Neural cell (in vitro differentiated cells): ENCODE measurements around the gene ING5.

DNA sequence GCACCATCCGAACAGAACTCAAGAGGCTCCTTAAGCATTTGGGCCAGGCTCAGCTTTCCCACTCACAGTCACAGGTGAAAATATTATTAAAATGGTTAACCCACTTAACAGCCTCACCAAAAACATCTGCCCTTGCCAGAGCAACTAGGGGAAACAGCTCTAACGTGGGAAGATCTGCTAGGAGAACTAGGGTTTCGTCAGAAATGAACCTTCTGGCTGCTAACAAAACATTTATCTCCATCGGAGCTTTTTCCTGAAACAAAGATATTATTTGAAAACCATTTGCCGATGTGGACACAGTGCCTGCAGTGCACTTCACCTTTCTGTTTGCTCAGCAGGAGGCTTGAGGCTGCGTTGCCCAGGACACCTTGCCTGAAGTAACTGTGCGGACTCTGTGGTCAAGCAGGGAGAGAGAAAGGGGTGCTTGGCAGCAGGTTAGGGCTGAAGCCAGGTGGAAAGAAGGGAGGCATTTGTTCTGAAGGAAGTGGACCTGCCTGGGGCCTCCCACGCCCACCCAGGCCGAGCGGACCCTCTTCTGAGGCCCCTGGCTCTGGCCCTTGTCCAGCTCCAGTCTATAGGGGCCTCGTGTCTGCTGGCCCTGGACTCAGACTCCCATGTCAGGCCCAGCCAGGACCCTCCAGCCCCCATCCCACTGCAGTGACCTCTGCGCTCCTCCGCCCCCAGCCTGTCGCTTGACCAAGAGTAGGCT, 2.3 kb downstream of the SNED1 start:
- RAMPAGE, long total RNA = no peak

- RAMPAGE, long total RNA = no peak
These were observed 28.0 kb downstream of the MTERF4 start for GRCh38 chr2:241073997-241074496.

DNA sequence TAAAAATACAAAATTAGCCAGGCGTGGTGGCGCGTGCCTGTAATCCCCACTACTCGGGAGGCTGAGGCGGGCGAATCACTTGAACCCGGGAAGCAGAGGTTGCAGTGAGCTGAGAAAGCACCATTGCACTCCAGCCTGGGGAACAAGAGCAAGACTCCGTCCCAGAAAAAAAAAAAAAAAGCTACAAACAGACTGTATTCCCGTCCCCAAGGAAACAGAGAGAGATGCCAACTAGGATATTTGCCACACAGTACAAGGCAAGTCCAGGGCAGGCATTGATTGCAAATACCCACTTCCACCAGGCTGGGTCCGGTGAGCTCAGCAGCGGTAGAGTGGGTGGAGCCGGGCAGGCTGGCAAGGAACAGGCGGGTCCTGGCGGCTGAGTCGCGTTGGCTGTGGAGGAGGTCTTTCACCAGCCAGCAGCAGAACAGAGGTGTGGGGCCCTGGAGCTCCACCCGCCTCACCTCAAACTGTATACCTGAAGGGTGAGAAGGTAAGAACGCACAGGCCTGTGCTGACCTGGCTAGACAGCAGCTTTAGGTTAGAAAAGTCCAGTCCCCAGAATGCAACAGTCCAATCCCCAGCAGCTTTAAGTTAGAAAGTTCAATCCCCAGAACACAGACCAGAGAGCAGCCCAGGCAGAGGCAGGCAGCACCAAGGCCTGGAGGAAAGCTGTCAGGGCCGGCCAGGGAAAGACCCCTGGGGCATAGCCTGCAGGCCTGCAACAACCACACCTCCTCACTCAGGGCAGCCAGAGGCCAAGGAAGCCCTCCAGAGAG, 21.8 kb upstream of the MTERF4 start:
- RAMPAGE, long total RNA = no peak

- RAMPAGE, long total RNA = no peak
These were observed 22.6 kb downstream of the PASK start for GRCh38 chr2:241126280-241127369.

- RAMPAGE, long total RNA = no peak
These were observed 35.7 kb downstream of the ANO7 start for GRCh38 chr2:241224142-241224513.

DNA sequence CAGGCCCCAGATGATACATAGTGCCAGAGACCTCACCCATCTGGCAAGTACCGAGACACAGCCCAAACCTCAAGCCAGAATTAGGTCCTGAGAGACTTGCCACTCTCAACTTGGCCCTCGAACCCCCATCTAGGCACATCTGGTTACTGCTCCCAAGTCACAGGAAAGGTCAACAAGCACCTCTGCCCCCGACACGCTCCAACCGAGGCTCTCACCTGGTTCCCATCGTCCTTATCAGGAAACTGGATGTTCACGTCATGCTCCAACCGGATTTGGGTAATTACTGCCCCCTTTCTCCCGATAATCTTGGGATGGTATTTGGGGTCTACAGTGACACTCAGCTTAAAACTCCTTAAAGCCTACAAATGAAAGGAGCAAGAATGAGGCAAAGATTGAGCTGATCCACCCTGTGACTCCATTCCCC, 45.1 kb downstream of the ANO7 start:
- RAMPAGE, long total RNA = no peak

DNA sequence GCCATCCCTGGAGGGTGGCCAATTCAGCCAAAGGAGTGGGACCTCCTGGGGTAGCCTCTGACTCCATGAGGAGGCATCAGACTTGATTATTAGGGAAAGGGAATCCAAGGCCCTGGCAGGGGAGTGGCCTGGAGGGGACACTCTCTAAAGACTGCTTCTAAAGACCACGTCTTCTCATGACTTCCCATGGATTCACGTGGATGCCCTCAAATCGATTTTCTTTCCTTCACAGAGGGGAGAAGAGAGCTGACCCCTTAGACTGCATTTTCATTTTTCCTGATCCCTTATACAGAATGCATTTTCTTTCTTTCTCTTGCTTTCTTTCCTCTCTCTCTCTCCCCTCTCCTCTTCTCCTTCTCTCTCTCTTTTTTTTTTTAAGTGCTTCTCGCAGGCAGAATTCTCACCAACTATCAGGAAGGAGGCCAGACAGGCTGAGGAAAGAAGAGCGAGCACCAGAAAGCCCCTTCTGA, 50.6 kb downstream of the ANO7 start:
- RAMPAGE, long total RNA = no peak

DNA sequence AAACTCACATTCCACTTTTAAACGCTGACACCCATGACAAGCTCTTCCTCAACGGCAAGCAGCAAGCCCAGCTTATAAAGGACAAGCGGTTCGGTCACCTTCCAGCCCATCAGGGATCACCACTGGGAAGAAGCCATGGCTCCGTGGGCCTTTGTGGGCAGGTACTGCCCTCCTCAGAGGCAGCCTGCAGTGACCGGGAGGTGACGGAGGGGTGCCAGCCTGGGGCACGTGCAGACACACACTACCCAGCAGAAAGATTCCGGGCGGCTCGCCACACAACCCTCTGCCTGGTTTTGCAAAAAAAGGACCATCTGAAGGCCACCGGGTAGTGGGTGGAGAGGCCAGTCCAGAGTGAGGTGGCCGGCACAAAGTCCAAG, 5.9 kb upstream of the BOK start:
- RAMPAGE, long total RNA = no peak

DNA sequence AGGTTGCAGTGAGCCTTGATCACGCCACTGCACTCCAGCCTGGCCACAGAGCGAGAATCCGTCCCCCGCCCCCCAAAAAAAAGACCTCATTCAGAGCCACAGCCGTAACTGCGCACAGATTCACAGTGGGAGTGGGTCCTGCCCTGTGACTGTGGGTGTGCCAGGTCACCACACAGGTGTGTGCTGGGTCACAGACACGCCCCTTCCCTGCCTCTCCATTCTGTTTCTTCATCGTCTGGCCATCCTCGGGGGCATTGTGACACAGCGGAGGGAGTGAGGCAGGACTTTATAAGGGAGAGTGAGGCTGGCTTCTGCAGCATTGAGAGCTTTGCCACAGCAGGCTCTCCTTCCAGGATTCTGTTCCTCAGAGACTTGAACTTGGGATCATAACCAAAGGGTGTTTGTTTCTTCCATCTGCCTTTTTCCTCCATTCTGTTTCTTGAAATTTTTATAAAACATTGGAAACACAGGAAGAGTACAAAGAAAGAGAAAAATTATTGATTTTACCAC, 22.7 kb downstream of the ATG4B start:
- RAMPAGE, long total RNA = no peak

GRCh38 chr2:241695016-241695384, 6.8 kb upstream of the ING5 start:
- RAMPAGE, long total RNA = no peak

- RAMPAGE, long total RNA = start-site peak on the plus strand at chr2:241702037-241702052, 599 and 181 reads in 2 replicates
These were observed at the start of gene ING5 for GRCh38 chr2:241701813-241702871. ING5 (plus strand) TSS chr2:241702039.

- RAMPAGE, long total RNA = no peak
These were observed 1.6 kb upstream of the GAL3ST2 start for GRCh38 chr2:241774601-241775940.

GRCh38 chr2:241804417-241805347, 4.3 kb upstream of the NEU4 start:
- RAMPAGE, long total RNA = no peak

- RAMPAGE, long total RNA = no peak
These were observed 4.7 kb downstream of the NEU4 start for GRCh38 chr2:241813578-241814135.

GRCh38 chr2:241984883-241985446, 84.7 kb upstream of the FAM240C start:
- RAMPAGE, long total RNA = no peak

GRCh38 chr2:242002695-242003229, 102.5 kb upstream of the FAM240C start:
- RAMPAGE, long total RNA = no peak